ENCODE data around the gene NXPH3.

DNA sequence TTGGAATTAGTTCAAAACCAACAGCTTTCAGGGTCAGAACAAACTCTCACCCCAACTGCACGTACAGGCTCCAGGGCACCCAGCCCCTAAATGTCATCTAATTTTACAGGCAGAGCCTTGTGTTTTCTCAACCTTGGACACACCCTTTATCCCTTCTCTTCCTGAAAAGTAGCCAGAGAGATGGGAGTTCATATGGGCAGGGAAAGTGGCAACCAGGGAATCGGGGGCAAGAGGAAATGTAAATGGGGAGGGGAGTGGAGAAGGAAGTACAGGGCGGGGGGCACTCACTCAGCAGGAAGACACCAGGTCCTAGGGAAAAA lies 16.1 kb downstream of the TTLL6 start:
- RRBS, result no CpG with 5 or more reads among the region's 3 CpGs

DNA sequence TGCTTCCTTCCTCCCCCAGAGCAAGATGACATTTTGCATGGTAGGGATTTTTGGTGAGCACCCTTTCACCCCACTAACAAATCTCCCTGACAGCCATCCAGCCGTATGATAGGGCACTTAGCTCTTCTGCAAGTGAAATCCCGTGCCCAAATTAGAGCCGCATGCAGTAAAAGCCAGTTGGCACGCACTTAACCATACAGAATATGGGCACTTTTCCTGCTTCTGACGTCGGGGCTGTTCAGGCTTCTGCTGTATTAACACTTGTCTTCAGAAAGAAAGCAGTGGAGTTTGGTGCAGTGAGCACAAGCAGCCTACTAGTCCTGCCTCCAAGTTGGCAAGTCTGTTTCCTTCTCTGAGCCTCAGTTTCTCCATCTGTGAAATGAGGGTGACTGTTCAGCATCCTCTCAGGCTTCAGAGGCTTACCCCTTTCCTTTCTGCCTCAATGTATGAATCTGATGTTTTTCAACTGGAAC lies 18.7 kb downstream of the IGF2BP1 start:
- RRBS, result no CpG with 5 or more reads among the region's 6 CpGs

DNA sequence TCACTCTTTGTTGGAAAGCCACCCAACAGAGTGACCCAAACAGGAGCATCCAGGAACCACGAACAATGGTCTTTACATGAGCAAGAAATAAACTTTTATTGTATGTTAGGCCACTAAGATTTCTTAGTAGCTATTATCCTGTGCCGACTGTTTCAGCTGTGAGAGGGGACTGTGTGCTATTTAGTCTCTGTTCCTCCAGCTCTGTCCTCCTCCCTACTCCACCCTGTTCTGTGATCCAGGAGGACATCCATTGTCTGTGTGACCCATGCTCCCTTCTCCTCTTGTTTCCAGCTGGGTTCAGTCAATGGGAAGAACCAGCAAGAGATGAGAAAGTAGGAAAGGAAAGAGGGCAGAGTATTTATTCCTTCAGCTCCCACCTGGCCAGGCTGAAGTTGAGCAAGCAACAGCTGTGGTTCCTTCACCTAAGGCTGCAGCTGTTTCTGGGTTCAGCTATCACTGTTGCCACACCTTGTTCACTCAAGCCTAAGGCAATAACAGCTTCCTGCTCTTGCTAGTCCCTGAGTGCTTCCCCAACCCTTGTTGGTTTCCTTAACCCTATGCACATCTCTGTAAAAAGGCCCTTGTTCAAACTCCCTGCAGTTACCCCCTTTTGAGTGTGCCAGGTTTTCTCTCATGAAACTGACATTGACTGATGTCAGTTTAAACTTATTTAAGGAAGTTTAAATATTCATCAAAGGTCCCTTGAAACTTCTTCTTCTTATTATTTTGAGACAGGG lies 14.8 kb upstream of the B4GALNT2 start:
- RRBS, result no CpG with 5 or more reads among the region's 2 CpGs

- RRBS, result no CpG with 5 or more reads among the region's 15 CpGs
Measured at GRCh38 chr17:49214537-49215281, 4.2 kb downstream of the ABI3 start.

DNA sequence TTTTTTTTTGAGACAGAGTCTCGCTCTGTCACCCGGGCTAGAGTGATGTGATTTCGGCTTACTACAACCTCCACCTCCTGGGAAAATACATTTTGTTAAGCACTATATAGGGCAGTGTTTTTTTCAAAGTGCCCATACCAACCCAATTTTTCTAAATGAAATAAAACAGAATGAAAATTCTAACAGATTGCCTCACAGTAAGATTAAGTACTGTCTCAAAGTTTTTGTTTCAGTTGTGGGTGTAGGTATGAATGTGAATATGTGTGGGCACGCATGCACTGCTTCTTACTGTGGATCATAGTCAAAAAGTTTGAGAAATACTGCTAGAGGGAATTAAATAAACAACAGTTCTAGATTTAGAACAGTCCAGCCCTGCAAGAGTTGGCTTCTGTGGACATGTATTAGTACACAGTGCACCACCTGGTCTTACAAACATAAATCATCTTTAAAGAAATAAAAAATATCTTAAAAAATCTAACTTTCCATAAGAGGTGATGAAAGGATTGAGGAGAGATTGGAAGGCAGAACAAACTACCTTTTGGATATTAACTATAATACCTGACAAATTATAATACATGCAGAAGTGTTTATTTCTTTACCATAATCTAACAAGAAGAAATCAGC lies 8.5 kb downstream of the ZNF652 start:
- RRBS, result no CpG with 5 or more reads among the region's 4 CpGs

- RRBS, result no CpG with 5 or more reads among the region's 5 CpGs
Measured at GRCh38 chr17:49360426-49360827, 1.6 kb downstream of the ZNF652 start.

- RRBS, result no CpG with 5 or more reads among the region's 20 CpGs
Measured at GRCh38 chr17:49408913-49409555, 5.6 kb downstream of the PHB1 start.

- RRBS, result 73% methylated on average over 29 of the region's 101 CpGs
Measured at GRCh38 chr17:49575603-49576589, at the start of gene NXPH3. Gene NXPH3 (plus strand): TSS chr17:49575871.

DNA sequence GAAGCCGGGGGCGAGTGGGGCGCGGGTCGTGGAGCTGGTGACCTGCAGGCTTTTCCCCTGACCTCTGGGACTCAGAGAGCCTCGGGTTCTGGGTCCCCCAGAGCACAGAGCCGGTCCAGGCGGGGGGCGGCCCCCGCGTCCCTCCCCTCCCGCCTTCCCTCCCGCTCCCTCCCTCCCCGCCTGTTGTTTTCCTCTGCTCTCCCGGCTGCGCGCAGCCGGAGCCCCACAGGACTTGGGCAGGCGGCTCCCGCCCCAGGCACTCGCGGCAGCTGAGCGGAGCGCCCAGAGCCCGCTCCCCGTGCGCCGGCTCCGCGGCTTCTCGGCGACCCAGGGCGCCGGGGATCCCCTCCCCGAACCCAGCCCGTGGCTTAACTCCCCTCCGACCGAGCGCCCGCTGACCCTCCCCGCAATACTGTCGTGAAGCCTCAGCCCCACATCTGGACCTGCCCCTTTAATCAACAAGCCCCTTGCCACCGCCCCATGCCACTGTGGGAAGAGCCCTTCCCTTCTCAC lies 975 bp downstream of the NXPH3 start:
- RRBS, result 69% methylated on average over 18 of the region's 43 CpGs

DNA sequence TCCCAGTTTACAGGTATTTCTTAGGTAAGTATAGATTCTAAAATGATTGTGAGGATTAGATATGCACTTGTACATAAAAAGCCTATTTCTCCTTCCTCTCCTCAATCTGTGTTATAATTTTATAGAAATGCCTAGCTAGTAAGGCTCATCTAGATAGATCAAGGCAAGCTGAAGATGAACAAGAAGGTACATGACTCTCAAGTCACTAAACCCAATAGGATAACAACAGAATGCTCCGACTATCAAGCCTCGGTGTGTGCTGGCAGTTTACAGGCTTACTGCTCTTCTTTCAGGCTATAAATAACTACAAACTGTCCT lies 44.8 kb downstream of the SPOP start:
- RRBS, result no CpG with 5 or more reads among the region's 2 CpGs

- RRBS, result no CpG with 5 or more reads among the region's 12 CpGs
Measured at GRCh38 chr17:49715573-49716499, 8.1 kb upstream of the SLC35B1 start.

GRCh38 chr17:49805216-49805771 lies 16.8 kb downstream of the KAT7 start:
- RRBS, result no CpG with 5 or more reads among the region's 4 CpGs

- RRBS, result 0% methylated on average over 11 of the region's 56 CpGs
Measured at GRCh38 chr17:49968080-49968885, 707 bp upstream of the DLX4 start.

DNA sequence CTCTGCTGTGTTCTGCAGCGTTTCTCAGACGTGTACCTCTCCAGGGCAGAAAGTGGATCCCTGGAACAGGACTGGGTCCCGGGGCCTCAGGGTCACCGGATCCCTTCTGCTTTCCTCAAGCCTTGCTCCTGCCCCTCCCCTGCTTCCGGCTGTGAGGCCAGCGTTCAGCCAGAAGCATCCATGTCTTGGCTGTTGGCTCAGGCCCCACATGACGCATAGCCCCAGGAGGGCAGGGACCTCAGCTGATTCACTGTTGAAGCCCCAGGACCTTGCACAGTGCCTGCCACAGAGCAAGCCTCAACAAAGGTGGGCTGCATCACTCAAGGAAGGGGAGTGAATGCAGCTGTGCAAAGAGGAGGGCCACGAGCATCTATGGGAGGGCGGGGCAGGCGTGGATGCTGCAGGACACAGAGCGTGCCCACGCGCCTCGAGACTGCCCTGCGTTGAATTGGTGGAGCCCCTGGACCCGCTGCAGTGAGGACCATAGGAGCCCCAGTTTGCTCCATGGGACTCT lies 28.3 kb upstream of the ITGA3 start:
- RRBS, result 6% methylated on average over 2 of the region's 16 CpGs

DNA sequence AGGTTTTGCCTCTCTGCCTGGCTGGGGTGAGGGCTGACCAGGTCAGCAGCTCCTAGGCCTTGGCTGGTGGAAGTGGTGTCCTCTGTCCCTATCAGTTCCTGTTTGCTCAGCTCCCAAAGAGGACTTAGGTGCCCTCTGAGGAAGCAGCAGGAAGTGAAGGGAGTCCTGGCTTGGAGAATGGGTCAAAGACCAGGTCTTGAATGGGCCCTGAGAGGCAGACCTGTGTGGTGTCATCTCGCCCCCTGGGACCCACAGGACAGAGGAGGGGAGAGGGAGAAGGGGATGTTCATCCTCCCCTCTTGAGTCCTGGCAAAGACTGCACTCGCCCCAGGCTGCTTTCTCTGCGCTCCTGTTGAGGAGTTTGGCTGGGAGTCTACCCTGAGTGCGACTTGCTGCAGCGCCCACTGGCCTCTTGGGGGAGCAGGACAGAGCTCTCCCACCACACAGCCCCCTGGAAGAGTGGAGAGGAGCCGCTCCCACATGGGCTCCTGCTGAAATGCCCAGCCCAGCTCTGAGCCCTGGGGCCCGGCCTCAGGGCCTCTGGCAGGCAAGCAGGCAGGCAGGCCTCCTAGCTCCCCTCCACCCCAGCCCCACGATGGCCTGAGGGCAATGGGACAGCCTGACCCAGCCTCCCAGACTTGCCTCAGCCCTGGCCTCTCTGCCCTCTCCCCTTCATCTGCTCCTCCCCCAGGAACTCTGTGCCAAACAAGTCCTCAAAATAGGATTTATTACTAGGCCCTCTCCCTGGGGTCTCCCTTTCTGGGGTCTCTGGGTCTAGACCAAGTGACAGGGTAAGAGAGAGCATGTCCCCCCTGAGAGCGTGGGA lies 17.0 kb downstream of the PDK2 start:
- RRBS, result no CpG with 5 or more reads among the region's 9 CpGs

DNA sequence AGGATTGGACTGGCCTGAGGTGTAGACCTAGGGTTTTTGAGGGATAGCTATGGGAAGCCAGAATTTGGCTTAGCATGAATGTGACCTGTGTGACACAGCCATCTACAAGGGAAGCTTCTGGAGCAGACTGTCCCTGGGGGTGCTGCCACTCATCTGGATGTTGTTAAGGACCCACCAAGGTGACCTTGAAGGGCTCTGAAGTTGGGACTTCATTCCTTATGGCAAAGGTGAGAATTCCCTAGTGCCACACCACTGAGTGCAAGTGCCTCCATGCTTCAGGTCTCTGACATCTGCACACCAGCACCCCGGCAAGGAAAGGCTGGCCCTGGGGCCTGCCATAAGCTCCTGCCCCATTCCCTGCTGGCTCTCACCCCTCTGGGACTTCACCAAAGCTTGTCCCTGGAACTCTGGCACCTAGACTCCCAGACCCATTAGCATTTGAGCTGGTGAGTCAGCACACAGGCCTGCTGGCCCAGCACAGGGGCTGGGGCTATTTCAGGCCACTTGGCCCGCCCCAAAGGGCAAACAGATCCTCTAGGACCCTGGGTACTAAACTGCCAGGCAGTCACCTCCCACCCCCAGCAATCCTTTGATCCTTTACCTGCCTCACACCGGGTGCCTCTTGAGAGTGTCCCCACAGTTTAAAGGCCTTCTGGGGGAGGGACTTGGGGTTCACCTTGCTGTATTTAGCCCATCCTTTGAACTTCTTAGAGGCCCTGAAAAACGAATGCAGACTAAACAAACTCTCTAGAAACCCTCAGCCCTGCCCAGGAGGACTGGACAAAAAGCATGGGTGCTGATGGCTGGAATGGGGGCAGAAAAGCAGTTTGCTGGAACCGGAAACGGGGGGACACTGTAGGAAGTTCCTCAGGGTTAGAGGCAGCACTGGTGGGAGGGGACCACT lies 3.1 kb upstream of the SAMD14 start:
- RRBS, result no CpG with 5 or more reads among the region's 6 CpGs

- RRBS, result no CpG with 5 or more reads among the region's 6 CpGs
Measured at GRCh38 chr17:50147781-50148247, 2.7 kb downstream of the PPP1R9B start.

DNA sequence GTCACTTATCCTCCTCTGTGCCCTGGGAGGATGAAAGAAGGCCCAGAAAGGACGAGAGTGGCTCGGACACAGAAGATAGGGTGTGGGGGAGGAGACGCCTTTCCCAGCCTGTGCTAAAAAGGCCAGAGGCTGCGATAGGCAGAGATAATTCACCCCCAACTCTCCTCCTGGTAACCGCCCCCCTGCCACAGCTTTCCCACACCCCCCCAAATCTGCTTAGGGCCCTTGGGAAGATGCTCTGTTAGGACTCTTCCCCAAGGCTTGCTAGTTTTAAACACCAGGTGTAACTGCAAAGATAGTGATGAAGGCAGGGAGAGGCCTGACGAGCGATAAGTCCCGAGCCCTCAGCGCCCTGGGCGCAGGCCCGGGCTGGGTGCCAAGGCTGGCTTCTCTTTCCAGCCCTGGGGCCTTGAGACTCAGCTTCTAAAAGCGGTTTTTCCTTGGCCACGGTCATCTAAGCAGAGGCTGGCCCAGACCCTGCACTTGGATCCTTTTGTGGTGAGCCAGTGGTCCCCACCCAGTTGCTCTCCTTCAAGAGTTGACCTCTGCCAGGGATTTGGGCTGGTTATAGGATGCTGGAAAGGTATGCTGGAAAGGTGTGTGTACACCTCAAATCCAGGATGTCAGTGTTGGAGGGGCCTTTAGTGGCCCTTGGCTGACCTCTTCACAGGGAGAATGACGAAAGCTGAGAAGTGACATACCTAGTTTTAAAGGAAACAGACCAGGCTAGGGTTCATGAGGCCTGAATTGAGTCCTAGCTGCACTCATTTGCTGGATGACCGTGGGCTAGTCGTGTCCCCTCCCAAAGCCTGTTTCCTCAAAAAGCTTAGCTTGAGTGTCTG lies 3.4 kb upstream of the PPP1R9B start:
- RRBS, result no CpG with 5 or more reads among the region's 16 CpGs

- RRBS, result no CpG with 5 or more reads among the region's 20 CpGs
Measured at GRCh38 chr17:50180982-50181896, 15.4 kb downstream of the SGCA start.

- RRBS, result no CpG with 5 or more reads among the region's 2 CpGs
Measured at GRCh38 chr17:50196867-50197126, 4.6 kb downstream of the COL1A1 start.

Measured in CMK (cell line).